Measurements from ENCODE around the genes GPN3 and CUX2.

GRCh38 chr12:110250361-110250749, 30.7 kb upstream of the ATP2A2 start:
- PRO-cap, 2 experiments: no peak in any of the 2 experiments

GRCh38 chr12:110316399-110316829, 35.4 kb downstream of the ATP2A2 start:
- PRO-cap, 2 experiments: no peak in any of the 2 experiments

GRCh38 chr12:110333639-110334523, 52.8 kb downstream of the ATP2A2 start:
- PRO-cap, 2 experiments: no peak in any of the 2 experiments

GRCh38 chr12:110467850-110469034, at the start of gene GPN3:
Gene GPN3, minus strand, starts transcription at chr12:110468257.
- PRO-cap, 2 experiments: peak in 2 of 2 experiments; most common plus-strand start chr12:110468427 (in 1); most common minus-strand start chr12:110468272 (in 1)

GRCh38 chr12:110538991-110539406, 36.9 kb downstream of the RAD9B start:
- PRO-cap, 2 experiments: no peak in any of the 2 experiments

DNA sequence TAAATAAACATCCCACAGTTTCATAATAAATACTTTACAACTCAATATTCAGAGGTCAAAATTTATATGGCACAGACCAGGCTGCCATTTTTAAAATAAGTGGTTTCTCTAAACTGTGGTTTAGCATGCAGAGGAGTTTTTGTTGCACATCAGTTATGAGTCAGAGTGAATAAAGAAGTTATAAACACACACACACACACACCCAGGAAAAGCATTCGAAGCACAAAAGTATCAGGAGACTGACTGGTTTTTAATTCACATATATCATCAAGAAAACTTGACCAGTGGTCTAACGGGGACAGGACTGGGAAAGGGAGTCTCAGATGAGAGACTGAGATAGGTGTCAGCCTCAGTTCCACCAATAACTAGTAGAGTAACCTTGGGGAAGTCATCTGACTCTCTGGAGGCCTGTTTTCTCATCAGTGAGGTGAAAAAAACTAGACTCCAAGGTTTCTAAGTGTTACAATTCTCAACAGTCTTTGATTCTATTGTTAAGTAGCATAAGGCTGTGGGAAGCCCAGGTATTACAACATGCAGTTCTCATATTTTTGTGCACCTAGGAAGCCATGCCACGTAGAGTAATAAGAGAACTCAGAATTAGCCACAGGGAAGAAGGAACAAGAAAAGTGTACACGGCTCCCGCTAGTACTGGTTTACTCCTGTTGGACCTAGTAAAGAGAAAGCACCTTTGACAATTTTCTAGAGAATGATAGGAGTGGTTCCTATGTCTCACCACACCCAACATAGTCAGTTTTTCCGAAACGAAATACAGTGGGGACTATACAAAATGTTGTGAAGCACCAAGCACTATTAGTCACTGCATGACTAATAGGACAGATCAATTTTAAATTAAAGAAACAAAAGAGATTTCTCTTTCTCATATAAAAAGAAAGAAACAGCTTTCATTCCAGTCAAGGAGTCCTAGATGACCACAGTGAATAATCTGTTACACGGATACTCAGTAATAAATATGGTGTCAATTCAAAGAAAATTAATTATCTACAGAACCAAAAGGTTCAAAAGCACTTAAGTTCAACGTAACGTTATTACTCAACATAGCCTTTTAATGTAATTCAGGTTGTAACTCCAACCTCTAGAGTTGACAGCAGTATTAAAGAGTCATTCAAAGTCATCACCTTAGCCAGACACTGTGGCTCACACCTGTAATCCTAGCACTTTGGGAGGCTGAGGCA, 5.0 kb downstream of the PPTC7 start:
- PRO-cap, 2 experiments: no peak in any of the 2 experiments

GRCh38 chr12:110581943-110582221, 1.2 kb downstream of the PPTC7 start:
- PRO-cap, 2 experiments: peak in 1 of 2 experiments; most common plus-strand start chr12:110582153 (in 1); most common minus-strand start chr12:110582062 (in 1)

DNA sequence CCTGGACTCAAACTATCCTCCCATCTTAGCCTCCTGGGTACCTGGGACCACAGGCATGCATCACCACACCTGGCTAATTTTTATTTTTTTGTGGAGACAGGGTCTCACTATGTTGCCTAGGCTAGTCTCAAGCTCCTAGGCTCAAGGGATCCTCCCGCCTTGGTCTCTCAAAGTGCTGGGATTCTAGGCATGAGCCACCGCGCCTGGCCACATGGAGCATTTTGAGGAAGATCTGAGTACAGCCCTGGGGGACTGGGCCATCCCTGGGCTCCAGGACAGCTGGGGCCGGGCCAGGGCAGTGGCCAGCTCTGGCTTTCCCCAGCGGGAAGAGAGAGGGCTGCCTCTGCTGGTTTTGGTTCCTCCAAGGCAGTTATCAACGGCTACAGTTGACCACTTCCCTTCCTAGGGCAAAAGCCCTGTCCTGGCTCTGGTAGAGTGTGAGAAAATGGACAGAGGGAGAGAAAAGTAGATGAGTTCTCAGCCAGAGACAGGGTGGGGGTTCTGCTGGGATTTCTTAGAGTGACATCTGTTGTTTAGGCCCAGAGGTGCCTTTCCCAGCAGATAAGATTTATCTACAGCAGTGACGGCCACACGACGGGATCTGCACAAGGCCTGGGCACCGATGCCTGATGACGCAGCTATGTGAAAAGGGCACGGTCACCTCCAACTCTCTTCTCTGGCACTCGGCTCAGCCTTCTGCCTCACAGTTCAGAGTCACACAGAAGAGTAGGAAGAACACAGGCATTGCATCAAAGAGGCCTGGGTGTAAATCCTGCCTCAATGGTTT, 5.4 kb upstream of the HVCN1 start:
- PRO-cap, 2 experiments: no peak in any of the 2 experiments

- PRO-cap, 2 experiments: no peak in any of the 2 experiments
These were observed 19.8 kb upstream of the CCDC63 start for GRCh38 chr12:110827014-110827428.

DNA sequence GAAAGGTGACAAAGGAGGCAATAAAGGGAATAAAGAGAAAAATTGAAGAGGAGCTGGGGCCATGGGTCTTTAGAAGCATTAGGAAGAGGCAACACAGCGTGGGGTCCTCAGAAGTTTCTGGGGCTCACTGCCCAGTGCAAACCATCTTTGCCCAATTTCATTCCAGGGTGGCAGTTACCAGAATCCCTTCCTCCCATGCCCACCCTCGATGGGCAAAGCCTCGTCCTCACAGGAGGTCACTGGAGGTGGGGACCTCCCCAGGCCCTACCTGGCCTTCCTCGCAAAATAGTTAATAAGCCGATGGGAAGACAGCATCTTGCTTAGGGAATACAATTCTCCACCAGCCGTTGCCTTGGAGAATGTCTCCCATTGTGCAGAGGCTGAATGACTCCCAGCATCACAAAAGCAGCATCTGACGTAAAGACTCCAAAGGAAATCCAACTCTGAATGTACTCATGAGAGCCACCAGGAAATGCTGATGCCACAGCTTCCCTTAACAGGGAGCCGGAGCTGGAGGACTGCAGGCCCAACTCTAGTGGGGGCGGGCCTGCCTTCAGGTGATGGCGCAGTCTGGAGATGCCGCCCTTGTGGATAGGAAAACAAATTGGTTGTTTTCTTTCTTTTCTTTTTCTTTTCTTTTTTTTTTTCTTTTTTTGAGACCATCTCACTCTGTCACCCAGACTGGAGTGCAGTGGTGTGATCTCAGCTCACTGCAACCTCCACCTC, 15.5 kb downstream of the CCDC63 start:
- PRO-cap, 2 experiments: no peak in any of the 2 experiments

DNA sequence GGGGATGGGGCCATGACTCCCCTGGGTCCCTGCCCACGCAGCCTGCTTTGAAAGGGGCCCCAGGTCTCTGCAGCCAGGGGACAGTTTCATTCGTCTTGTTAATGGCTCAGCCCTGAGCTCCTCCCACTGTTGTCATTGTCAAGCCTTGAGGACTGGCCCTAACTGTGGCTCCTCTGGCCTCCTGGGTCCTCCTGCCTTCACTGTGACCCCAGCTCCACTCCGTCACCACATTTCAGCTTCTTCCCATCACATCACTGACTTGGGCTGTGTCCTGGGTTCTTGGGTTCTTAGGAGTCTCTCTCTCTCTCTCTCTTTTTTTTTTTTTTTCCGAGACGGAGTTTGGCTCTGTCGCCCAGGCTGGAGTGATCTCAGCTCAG, 11.5 kb downstream of the MYL2 start:
- PRO-cap, 2 experiments: no peak in any of the 2 experiments

GRCh38 chr12:110936219-110936833, 15.9 kb upstream of the MYL2 start:
- PRO-cap, 2 experiments: no peak in any of the 2 experiments

DNA sequence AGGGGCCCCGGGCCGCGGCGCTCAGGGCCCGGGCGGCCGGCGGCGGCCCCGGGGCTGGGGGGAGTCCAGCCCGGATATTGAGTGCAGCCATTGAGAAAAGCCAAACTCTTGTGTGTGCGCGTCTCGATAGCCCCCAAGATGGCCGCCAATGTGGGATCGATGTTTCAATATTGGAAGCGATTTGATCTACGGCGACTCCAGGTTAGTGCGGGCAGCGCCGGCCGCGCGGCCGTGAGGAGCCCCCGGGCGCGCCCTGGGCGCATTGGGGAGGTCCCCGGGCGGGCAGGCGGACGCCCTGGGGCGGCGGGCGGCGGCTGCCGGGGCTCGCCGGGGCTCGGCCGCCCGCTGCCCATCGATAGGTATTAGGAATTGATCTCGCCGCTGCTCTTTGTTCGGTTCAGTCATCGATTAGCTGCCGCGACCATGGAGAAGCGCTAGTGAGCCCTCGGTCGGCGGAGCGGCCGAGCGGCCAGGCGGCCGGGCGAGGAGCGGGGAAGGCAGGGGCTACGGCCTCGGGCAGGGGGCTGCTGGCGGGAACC, at the start of gene CUX2:
Gene CUX2 (plus strand): TSS at position 126 of the 539 bp plus-strand sequence.
- PRO-cap, 2 experiments: no peak in any of the 2 experiments

DNA sequence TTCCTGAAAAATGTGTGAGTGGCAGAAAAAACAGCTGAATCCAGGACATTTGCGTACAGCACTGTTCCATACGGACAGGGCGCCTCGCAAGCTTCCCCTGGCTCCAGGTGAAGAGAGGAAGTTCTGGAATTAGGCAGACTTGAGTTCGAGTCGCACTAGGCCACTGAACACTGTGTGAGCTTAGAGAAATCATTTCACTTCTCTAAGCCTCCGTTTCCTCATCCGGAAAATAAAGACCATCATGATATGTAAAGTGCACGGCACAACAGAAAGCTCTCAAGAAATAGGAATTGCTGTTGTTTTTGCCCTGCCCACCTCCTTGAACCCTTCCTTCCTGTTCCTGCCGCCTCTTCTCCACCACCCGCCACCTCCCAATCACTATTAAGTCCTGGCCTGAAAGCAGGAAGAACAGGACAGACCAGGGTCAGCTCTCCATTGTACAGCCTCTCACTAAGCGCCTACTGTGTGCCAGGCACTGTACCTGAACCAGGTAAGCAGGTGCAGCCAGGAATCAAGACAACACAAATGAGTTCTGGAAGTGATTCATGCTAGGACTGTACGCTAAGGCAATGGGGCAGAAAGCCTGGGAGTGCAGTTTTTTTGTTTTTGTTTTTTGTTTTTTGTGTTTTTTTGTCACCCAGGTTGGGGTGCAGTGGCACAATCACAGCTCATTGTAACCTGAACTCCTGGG, 828 bp upstream of the PHETA1 start:
- PRO-cap, 2 experiments: no peak in any of the 2 experiments

GRCh38 chr12:111396945-111397666, 8.6 kb upstream of the SH2B3 start:
- PRO-cap, 2 experiments: no peak in any of the 2 experiments

- PRO-cap, 2 experiments: peak in 1 of 2 experiments; most common plus-strand start chr12:111405030 (in 1)
These were observed 1.1 kb upstream of the SH2B3 start for GRCh38 chr12:111404505-111405204.

GRCh38 chr12:111420568-111421426, 15.1 kb downstream of the SH2B3 start:
- PRO-cap, 2 experiments: no peak in any of the 2 experiments

DNA sequence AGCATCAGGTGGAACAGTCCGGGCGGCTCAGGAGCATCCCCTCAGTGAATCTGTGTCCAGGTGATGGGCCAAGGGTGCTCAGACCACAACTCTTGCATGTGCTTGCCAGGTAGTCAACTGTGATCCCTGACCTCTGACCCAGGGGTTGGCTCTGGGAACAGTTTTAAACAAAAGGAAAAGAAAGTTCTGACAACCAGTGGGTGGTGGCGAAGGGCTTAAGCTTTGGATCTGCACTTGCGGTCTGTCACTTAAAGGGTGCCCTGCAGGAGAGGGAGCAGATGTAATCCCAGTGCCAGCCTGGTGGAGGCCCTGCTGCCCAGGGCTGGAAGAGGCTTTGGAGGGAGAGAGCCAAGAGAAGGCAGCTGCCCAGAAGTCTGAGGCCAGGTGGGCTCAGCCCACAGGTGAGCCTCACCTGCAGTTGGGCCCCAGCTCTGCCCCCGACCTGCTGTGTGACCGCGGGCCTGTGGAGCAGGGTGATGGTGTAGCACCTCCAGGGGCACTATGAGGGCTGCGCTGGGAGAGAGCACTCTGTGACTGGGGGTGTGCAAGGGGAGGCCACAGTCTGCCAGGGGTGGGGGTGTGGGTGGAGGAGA, 19.1 kb downstream of the SH2B3 start:
- PRO-cap, 2 experiments: no peak in any of the 2 experiments

DNA sequence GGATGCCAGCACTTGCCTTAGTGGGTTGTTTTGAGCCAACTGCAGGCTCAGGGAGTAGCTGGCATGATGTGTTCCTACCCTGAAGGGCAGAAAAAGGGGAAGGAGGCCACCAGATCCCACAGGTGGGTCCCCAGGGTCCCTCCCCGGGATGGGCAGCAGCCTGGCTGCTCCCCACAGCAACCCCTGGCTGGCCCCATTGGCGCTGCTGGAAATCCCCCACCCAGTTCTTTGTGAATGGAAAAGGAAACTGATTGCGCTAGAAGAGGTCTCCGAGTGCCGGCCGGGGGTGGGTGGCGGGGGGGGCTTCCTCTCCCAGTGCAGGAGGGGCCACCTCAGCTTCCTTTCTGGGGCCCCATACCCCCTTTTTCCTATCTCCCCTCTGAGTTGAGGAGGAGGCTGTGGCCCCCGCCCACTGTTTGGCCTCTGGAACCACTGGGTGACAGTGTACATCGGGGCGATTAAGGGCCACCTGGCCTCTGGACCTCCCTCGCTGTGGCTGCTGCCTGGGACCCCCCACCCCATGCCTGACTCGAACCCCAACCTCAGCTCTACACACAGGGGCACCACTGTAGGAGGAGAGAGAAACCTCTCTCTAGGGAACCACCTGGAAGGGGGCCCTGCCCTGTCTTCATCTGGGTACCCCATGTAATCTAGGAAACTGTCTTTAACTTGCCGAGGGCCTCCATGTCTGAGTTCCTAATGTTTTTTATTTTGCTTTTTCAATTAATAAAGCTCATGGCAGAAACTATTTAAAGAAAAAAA, 25.2 kb downstream of the SH2B3 start:
- PRO-cap, 2 experiments: no peak in any of the 2 experiments

GRCh38 chr12:111436039-111436438, 30.3 kb downstream of the SH2B3 start:
- PRO-cap, 2 experiments: no peak in any of the 2 experiments